IMR-90 (cell line): ENCODE measurements around the gene STX2.

- RRBS, result no CpG with 5 or more reads among the region's 3 CpGs
CAGE:
- cytosol, long polyA plus RNA, result no peak
- long polyA plus RNA, result no peak
- nucleus, long polyA plus RNA, result no peak
These were observed 38.0 kb downstream of the STX2 start for GRCh38 chr12:130801119-130801357.

DNA sequence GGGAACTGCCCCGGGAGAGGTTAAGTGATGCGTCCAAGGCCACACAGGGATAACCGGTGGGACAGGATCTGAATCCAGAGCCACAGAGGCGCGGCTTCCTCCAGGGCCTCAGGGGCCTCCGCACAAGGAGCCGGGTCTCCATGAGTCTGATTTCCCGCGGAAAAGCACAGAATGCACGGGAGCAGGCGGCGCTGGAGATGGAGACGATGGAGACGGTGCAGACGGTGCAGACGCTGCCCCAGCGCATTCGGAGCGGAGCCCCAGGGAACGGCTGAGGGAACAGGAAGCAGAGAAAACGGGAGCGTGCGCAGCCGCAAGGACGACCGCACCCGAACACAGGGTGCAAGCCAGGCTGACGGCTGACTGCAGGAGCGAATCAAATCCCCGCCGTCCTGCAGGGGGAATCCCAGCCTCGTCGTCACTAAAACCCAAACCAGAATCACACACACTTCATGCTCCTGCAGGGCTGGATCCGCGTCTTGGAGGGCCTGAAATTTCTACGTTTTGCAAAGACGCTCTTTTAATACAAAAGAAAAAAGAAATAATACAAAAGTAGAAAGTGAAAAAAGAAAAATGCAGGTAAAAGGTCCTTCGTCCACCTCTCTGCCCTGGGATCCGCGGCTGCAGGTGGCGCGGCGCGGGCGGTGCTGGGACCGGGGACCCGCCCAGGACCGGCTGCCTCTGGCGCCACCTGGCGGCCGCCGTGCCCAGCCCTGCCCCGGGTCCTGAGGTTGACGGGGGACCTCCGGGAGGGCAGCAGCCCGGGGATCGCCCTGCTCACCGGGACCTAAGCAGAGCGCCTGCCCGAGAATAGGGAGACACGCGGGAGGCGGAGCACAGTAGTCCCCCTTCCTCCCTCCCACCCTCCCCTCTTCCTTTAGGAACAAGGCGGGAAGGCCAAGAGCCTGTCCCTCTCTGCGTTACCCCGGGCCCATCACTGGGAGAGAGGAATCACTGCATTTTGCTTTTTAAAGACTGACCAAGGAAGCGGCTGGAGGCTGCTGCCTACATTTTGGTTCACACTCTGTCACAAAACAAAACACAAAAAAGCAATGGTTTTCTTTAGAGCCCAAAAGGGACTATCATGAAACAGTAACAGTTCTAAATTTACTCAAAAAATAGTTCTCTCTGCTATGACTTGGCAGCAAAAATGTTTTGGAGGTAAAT lies 20.2 kb downstream of the STX2 start:
- RRBS, result 41% methylated on average over 11 of the region's 67 CpGs
CAGE:
- cytosol, long polyA plus RNA, result no peak
- long polyA plus RNA, result no peak
- nucleus, long polyA plus RNA, result no peak

- RRBS, result 2% methylated on average over 58 of the region's 93 CpGs
CAGE:
- cytosol, long polyA plus RNA, result no peak
- long polyA plus RNA, result no peak
- nucleus, long polyA plus RNA, result start-site peak on the minus strand at chr12:130839073-130839199, 43 and 63 reads in 2 replicates
These were observed at the start of gene STX2 for GRCh38 chr12:130838786-130839969. Gene STX2 (minus strand): TSS chr12:130839250.

GRCh38 chr12:130971837-130972672 lies 18.3 kb downstream of the ADGRD1 start:
- RRBS, result no CpG with 5 or more reads among the region's 22 CpGs
CAGE:
- cytosol, long polyA plus RNA, result no peak
- long polyA plus RNA, result no peak
- nucleus, long polyA plus RNA, result no peak

- RRBS, result no CpG with 5 or more reads among the region's 4 CpGs
CAGE:
- cytosol, long polyA plus RNA, result no peak
- long polyA plus RNA, result no peak
- nucleus, long polyA plus RNA, result no peak
These were observed 48.6 kb downstream of the ADGRD1 start for GRCh38 chr12:131002199-131002779.

- RRBS, result 83% methylated on average over 4 of the region's 33 CpGs
CAGE:
- cytosol, long polyA plus RNA, result no peak
- long polyA plus RNA, result no peak
- nucleus, long polyA plus RNA, result no peak
These were observed 74.9 kb downstream of the ADGRD1 start for GRCh38 chr12:131028273-131029250.

DNA sequence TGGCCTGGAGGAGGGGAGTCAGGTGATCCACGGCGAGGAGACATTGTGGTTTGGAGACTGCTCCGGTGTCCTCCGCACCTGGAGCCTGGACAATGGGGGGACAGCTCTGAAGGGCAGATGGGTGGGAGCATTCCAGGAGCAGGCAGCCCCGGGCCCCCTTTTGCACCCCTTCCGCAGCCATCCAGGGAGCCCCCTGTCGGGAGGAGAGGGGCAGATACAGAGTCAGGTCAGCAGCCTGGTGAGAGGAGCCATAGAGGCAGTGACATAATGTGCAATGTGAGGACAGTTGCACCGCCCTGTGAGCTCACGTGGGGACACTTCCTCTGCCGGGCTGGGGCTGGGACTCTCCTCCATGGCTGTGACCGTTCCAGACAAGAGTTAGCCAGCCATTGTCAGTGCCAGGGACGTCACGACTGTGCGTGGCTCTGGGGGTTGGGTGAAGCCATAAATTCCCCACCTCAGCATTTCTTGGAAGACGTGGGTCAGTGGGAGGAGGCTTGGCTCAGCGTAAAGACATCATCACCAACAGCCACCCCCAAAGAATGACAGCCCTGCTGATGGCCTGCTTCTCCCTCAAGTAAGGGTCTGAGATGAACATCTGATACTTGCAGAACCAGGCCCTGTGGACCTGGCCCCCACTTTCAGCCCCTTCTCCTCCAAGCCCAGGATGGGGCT lies 93.7 kb downstream of the ADGRD1 start:
- RRBS, result 74% methylated on average over 3 of the region's 16 CpGs
CAGE:
- cytosol, long polyA plus RNA, result no peak
- long polyA plus RNA, result no peak
- nucleus, long polyA plus RNA, result no peak

DNA sequence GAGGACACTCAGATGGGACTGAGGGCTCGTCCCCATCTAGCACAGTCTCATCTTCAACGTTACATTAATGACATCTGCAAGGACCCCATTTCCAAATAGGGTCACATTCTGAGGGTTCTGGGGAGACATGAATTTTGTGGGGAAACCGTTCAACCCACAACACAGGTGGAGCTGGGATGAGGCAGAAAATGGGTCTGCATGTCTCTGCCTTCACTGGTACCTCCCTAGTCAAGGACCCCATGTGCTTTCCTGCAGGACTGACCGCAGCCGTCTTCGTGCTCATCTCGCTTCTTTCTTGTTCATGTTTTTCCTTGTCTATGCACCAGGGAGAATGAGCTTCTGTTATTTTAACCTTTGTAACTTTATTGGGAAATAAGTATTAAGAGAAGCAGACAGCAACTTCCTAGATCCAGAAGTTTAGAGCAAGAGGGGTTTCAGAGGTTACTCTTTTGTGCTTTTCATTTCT lies 104.0 kb downstream of the ADGRD1 start:
- RRBS, result no CpG with 5 or more reads among the region's 7 CpGs
CAGE:
- cytosol, long polyA plus RNA, result no peak
- long polyA plus RNA, result no peak
- nucleus, long polyA plus RNA, result no peak

- RRBS, result no CpG with 5 or more reads among the region's 19 CpGs
CAGE:
- cytosol, long polyA plus RNA, result no peak
- long polyA plus RNA, result no peak
- nucleus, long polyA plus RNA, result no peak
These were observed 131.5 kb downstream of the ADGRD1 start for GRCh38 chr12:131085129-131085700.

DNA sequence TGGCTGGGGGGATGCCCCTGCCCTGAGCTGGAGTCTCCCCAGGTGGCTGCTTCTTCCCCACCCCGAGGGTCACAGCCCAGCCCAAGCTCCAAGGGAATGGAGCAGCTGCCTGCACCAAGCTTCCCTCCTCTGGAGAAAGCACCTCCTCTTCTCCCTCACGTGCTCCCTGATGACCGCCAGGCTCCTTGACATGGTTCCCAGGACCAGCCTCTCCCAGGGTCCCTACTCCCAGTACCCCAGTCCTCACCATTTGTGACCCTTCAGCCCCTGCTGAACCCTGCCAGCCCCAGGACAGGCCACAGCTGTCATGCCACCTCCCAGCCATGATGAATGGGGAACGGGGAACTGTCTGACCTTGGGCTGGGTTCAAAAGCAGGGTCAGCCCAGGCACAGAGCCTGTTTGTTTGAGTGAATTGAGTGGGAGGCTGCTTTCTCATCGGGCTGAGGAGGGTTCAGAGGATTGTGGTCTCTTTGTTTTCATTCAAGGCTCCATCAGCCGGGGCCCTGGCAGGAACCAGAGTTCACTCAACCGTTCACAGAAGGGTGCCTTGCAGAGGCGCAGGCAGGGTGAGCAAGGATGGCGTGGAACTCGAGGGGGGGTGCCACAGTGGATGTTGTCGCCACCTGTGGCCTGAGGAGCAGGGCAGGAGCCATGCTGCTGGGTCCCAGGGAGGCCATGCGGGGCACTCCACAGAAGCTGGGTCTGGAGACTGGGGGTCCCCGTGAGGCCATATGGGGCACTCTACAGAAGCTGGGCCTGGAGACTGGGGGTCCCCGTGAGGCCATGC lies 344.5 kb upstream of the SFSWAP start:
- RRBS, result no CpG with 5 or more reads among the region's 14 CpGs
CAGE:
- cytosol, long polyA plus RNA, result no peak
- long polyA plus RNA, result no peak
- nucleus, long polyA plus RNA, result no peak

- RRBS, result no CpG with 5 or more reads among the region's 9 CpGs
CAGE:
- cytosol, long polyA plus RNA, result no peak
- long polyA plus RNA, result no peak
- nucleus, long polyA plus RNA, result no peak
These were observed 343.4 kb upstream of the SFSWAP start for GRCh38 chr12:131367485-131367920.

GRCh38 chr12:131682492-131683025 lies 28.3 kb upstream of the SFSWAP start:
- RRBS, result no CpG with 5 or more reads among the region's 10 CpGs
CAGE:
- cytosol, long polyA plus RNA, result no peak
- long polyA plus RNA, result no peak
- nucleus, long polyA plus RNA, result no peak

DNA sequence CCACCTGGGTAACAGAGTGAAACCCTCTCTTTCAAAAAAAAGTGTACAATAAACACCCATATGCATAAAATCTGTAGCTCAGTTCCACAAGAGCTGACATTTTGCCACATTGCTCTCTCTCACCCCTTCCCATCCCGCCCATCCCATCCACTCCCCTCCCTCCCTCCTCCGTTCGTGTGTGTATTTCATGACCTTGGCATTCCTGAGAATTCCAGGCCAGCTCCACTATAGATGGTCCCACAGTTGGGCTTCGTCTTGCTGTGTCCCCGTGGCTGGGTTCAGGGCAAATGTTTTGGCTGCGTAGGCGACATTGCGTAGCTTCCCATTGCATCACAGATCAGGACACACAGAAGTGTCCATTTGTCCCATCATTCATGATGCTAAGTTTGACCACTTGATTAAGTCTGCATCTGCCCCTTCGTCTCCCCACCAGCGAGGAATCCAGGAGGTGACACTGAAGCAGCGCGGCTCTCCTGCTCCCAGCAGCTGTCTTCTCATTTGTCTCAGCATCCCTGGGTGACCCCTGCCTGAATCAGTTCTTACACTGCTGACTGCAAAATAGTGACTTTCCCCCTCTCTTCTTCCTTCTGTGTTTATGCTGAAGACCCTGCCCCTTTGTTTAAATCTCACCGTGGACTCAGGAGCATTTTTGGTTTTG lies 38.6 kb upstream of the MMP17 start:
- RRBS, result no CpG with 5 or more reads among the region's 13 CpGs
CAGE:
- cytosol, long polyA plus RNA, result no peak
- long polyA plus RNA, result no peak
- nucleus, long polyA plus RNA, result no peak

DNA sequence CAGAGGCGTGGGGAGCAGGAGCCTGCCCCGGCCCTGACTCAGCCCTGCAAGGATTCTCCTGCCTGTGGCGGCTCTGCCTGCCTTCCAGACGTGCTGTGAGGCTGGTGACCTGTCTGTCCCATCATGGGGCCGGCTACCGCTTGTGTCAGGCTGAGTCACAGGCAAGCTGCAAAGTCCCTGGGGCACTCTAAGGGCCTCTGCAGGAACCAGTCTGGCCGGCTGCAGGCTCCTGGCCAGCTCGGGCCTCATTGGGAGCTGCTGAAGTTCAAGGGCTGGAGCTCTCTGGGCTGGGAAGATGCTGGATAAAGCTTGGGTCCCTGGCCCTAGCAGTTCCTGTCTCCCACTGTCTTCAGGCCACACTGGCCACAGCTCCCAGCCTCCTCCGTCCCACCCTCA lies 22.2 kb upstream of the ULK1 start:
- RRBS, result 8% methylated on average over 4 of the region's 9 CpGs
CAGE:
- cytosol, long polyA plus RNA, result no peak
- long polyA plus RNA, result no peak
- nucleus, long polyA plus RNA, result no peak

DNA sequence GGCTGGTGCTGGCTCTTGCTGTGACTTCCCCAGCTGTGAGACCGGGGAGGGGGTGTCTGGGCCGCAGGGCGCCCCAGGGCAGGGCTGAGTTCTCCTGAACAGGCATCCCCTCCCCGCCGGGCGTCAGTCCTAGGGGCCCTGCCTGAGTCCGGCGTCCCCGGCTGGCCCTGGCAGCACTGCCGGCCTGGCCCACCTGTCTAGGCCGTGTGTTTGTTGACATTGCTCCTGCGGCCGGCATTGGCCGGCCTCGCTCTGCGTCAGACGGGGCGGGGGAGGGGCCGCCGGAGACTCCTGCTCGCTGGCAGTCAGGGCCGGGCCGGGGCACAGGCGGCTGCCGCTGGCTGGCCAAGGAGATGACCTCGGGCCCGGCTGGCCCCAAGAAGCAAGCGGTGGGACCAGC lies 1.5 kb downstream of the ULK1 start:
- RRBS, result 2% methylated on average over 22 of the region's 28 CpGs
CAGE:
- cytosol, long polyA plus RNA, result no peak
- long polyA plus RNA, result no peak
- nucleus, long polyA plus RNA, result no peak

- RRBS, result 74% methylated on average over 1 of the region's 10 CpGs
CAGE:
- cytosol, long polyA plus RNA, result no peak
- long polyA plus RNA, result no peak
- nucleus, long polyA plus RNA, result no peak
These were observed 7.9 kb downstream of the ULK1 start for GRCh38 chr12:131902345-131902766.

GRCh38 chr12:132084220-132085322 lies 59.5 kb downstream of the DDX51 start:
- RRBS, result 1% methylated on average over 27 of the region's 105 CpGs
CAGE:
- cytosol, long polyA plus RNA, result no peak
- long polyA plus RNA, result no peak
- nucleus, long polyA plus RNA, result no peak

GRCh38 chr12:132163178-132163647 lies 19.0 kb downstream of the NOC4L start:
- RRBS, result no CpG with 5 or more reads among the region's 16 CpGs
CAGE:
- cytosol, long polyA plus RNA, result no peak
- long polyA plus RNA, result no peak
- nucleus, long polyA plus RNA, result no peak

DNA sequence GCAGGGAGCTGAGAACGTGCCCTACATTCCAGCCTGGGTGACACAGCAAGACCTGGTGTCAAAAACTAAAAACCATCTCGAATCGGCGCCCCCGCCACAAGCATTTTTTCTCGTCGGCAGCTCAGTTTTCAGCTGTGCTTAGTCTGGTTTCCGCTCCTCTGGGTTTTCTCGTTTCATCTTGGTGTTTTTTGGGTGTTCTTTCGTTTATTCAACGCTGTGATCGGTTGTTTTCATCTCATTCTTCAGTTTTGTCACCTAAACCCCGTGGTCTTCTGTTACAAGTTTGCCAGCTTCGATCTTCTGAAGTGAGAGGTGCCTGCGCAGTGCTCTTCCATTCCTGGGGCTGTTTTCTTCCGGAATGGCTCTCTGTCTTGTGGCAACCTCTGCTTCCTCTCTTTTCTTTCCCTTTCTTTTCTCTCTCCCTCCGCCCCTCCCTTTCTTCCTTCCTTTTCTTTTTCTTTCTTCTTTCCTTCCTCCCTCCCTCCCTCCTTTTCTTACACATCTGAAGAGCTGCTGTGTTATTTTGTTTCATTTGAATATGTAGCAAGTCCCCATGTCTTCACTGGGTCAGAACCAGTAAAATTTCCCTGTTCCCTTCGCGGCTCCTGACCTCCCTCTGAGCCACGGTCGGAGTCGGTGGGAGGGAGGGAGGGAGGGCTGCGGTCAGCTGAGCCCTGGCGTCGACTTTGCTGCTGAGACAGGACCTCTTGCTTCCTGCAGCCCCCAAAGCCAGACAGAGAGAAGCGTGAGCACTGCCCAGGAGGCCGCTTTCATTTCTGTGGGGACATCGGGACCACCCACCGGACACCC lies 41.7 kb downstream of the NOC4L start:
- RRBS, result no CpG with 5 or more reads among the region's 29 CpGs
CAGE:
- cytosol, long polyA plus RNA, result no peak
- long polyA plus RNA, result no peak
- nucleus, long polyA plus RNA, result no peak

- RRBS, result 4% methylated on average over 47 of the region's 142 CpGs
CAGE:
- cytosol, long polyA plus RNA, result no peak
- long polyA plus RNA, result no peak
- nucleus, long polyA plus RNA, result start-site peak on the minus strand at chr12:132189568-132189609, 7 and 12 reads in 2 replicates; start-site peak on the minus strand at chr12:132189689-132189719, 11 and 14 reads in 2 replicates
These were observed 45.4 kb downstream of the NOC4L start for GRCh38 chr12:132189138-132190660.